AG08470 (cell line): ENCODE measurements around a stretch of chr13.

DNA sequence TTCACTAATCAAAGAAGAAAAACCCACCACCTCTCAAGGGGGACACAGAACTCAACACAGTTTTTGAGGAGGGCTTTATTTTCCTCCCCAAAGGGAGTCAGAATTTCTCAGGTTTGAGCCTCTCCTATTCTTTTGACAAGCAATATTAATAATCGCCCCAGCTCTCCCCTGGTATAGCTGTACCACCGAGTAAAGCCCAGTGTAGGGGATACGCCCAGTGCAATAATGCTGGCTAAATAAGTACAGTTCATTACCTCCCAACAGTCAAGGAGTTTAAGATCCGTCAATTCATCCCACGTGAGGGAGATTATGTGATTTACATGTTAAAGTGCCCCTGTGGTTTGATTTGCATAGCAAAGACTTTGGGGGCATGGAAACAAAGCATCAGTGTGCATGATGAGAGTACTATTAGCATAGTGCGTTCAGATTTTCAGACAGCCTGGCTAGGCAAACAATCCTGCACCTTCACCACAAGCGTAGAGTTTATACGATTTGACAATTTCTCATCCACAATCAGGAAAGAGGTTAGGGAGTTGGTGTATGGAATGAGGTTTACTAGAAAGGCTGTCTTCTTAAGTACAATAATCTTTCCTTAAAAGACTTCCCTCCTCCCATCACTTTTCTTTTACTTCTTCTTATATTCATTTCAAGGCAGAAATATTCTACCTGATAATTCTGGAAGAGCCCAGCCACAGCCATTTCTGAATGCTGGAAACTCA, 754.0 kb downstream of the DIAPH3 start:
- RRBS, result no CpG with 5 or more reads among the region's 8 CpGs

DNA sequence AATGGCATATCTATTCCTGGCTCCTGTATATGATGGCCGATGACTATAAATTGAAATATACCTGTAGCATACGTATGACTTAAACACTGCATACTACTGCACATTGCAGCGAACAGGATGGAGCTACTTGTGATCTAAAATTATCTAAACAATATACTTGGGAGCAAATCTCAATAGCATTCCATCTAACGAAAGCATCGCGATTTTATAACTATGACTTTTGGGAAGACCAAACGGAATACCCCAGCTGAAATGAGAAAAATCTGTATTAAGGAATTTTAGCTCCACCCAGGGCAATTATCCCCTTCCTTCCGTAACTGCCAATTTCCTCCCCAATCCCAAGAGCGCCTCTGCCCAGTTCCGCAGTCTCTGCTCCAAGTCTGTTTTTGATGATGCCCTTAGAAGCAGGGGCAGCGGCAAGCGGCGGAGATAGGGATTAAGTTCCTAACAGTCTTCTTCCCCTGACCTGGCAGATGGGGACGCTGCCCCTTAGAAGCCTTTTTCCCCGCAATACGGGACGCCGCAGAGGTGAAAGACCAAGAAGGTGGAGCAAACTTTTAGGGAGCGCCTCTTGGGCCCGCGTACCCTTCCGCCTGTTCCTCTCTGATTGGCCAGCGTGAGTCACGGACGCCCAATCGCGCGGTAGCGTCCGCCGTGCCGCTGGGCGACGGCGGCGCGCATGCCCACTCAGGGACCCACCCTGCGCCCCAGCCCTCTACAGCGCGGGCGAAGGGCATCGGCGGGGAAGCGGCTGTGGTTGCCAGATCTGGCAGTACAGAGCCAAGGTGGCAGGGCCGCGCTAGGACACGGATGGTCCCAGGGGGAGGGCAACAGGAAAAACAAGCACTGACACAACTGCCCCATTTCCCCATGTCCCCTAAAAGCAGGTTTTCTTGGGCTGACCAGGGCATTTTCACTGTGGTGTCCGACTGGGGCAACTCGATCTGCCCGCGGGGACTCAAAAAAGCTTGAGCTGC, 968 bp upstream of the TDRD3 start:
- RRBS, result no CpG with 5 or more reads among the region's 51 CpGs

- RRBS, result no CpG with 5 or more reads among the region's 3 CpGs
Measured at GRCh38 chr13:60509508-60509950, 112.5 kb downstream of the TDRD3 start.

DNA sequence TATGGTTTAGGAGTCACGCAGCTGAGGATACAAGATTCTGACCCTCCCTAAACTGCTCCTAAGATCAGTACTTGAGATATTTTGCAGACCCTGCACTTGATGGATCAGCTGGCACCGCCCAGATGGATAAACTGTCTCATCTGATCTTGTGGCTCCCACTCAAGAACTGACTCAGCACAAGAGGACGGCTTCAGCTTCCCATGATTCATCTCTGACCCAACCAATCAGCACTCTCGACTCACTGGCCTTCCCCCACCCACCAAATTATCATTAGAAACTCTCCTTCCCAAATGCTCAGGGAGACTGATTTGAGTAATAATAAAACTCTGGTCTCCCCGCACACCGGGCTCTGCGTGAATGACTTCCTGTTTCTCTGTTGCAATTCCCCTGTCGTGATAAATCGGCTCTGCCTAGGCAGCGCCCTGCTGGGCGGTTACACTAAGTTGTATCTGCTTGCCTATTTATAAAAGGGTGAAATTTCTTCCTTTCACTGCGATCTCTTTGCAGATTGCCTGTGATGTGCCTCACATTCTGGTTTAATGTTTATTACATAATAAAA, 187.4 kb downstream of the TDRD3 start:
- RRBS, result no CpG with 5 or more reads among the region's 12 CpGs

GRCh38 chr13:63848883-63849435, 16.1 kb upstream of the ENSG00000285566 start:
- RRBS, result no CpG with 5 or more reads among the region's 4 CpGs

DNA sequence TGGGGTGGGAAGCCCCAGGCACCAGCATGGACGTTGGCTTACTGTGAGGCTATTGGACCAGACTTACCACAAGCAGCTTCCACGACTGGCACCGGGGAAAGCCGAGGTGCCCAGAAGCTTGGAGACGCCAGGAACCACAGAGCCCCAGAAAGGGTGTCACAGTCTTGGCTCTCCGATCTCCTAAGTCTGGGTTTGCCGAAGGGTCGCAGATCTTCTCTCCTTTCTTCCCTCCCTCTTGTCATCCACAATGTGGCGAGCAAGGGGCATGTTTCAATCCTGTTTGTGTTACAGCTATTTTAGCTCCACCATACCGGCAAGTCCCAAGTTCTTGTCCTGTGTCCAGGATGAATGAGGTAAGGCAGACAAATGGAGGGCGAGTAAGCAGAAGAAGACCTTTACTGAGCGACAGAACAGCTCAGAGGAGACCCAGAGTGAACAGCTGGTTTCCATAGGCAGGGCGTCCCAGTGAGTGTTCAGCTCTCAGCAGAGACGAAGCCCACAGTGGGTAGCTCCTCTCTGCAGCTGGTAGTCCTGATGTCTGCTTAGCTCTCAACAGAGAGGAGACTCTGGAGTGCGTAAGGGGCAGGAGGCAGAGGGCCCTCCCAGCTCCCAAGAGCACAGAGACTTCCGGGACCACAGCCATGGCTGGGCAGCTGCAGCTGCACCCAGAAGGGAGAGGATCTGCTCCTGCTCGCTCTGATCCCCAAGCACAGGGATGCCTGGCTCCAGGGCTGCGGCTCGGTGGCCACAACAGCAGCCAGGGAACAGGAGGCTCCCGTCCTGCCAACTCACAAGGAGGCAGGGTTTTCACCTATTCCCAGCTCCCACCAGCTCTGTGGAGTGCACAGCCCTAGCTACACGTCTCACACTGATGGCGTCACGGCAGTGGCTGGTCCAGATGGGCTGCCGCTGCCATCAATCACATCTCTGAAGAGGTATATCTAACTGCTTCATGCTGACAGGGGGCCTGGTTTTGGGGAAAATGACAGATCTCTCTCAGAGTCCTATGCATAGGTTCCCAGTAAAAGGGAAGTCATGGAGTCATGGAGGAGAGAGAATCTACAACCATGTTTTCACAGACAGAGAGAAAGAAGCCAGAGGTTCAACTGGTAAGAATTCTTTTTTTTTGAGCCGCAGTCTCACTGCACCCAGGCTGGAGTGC, 242.7 kb upstream of the ENSG00000285566 start:
- RRBS, result no CpG with 5 or more reads among the region's 25 CpGs

DNA sequence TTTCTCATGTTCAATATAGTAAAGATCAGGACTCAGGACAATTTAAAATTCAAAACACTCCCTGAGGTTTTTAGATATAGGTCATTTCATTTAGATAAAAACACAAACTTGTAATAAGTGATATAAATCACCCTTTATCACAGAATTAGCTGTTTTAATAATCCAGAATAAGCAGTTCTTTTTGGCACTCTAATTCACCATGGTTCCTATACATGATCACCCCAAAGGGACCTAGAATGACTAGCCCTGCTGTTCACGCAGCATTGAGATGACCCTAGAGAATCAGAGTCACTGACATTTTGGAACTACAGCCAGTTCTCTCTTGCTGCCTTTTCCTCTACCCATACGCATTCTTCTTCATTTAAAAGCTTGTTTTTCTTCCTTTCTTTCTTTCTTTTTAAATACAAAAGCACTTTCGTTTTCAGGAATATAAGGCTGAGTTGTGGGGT, 95.9 kb downstream of the PCDH9 start:
- RRBS, result no CpG with 5 or more reads among the region's 3 CpGs

- RRBS, result 2% methylated on average over 16 of the region's 49 CpGs
Measured at GRCh38 chr13:67230779-67231580, 844 bp upstream of the PCDH9 start.

- RRBS, result no CpG with 5 or more reads among the region's 3 CpGs
Measured at GRCh38 chr13:69939946-69940366, 168.3 kb downstream of the KLHL1 start.

DNA sequence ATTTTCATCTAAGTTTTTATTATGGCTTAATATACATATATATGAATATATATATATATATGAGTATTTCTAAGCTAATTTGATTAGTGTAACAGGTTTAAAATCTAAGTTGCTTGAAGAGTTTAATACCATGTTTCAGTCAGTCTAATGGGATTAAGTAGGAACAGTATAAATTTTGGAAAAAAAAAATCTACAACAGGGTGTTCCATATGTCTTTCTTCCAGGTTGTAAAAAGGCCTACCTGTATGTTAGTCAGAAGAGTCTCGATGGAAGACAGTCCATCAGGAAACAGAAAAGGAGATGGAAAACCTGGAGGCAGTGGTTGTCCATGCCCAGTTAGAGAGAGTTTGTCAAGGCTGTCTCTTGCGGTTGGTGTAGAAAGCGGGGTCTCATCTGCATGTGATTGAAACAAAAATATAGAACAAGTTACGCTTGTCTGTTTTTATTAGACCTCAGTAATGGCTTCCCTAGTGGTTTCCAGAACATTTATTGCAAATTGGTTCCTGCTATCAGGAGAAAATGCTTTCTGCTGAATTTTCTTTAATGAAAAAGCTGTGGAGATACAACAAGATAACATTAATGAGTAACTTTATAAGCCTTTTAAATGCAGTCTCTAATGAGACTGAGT, 378.1 kb downstream of the DACH1 start:
- RRBS, result no CpG with 5 or more reads among the region's 4 CpGs

DNA sequence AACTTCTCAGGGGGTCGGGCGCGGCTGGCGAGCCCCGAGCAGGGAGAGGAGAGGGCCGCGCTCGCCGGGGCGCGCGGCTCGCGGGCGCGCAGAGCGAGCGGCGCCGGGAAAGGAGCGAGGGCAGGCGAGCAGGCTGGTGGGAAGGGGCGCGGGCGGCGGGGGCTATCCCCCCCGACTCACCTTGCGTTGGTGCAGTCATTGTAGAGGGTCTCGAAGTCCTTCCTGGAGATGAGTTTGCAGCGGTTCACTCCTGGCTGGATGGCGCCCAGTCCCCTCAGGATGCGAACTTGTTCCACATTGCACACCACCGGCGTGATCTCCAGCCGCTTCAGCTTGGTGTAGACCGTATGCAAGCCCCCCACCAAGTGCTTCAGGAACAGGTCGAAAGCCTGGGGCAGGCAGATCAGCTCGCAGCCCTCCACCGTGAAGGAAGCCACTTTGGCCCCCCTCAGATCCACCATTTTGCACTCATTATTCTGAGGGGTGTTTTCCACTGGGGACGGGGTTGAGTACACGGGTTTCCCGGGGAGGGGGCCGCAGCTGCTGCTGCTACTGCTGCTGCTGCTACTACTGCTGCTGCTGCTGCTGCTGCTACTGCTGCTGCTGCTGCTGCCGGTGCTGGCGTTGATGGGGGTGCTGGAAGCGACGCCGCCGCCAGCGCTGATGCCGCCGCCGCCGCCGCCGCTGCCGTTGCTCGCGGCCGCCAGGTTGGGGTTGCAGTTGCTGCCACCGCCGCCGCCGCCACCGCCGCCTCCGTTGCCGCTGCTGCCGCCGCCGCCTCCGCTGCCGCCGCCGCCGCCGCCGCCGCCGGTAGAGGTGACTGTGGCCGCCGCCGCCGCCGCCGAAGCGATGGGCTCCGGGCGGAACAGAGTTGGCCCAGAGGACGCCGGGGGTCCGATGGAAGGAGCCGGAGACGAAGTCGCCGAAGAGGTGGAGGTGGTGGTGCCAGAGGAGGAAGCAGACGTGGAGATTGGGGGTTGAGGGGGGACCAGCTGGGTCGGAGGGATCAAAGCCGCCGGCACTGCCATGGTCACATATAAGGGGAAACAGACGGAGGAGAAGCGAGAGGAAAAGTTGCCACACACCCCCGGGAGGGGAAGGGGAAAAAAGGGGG, 905 bp downstream of the DACH1 start:
- RRBS, result 3% methylated on average over 32 of the region's 103 CpGs

DNA sequence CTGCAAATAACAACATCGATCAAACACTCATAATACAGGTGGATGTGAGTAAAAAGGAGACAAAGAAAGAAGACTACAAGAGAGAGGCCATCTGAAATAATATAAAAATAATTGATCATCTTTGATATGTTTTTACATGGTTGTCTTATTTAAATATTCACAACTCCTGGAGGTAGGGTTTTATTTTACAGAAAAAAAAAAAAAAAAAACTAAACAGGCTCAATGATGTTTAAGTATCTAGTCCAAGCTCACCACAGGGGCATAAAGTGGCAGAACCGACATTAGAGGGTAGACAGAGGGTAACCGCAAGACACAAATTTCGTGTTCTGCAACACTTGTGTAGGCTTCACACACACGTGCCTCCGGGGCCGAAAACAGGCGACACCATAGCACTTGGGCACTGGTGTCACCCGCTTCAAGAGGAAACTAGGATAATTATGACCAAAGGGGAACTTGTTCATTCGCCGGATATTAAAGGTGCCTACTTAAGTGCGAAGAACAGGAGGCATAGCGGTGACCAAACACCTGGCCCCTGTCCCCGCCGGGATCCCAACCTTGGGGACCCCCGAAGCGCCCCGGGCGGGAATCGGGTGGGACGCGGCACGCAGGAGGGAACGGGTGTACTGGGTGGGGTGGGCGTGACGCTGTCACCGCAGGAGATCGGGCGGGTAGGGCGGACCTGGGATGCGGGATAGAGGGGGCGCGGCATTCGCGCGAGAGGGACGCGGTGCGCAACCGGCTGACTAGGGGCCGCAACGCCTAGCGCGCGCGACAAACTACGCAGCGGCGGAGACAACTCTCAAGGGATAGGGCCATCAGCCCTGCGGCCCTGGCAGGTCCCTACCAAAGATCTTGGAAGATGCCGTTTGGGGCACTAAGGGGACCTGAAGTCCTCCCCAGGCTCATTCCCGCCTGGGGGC, 615 bp downstream of the MZT1 start:
- RRBS, result 8% methylated on average over 9 of the region's 52 CpGs

GRCh38 chr13:73044902-73045612, 13.7 kb upstream of the KLF5 start:
- RRBS, result no CpG with 5 or more reads among the region's 9 CpGs

DNA sequence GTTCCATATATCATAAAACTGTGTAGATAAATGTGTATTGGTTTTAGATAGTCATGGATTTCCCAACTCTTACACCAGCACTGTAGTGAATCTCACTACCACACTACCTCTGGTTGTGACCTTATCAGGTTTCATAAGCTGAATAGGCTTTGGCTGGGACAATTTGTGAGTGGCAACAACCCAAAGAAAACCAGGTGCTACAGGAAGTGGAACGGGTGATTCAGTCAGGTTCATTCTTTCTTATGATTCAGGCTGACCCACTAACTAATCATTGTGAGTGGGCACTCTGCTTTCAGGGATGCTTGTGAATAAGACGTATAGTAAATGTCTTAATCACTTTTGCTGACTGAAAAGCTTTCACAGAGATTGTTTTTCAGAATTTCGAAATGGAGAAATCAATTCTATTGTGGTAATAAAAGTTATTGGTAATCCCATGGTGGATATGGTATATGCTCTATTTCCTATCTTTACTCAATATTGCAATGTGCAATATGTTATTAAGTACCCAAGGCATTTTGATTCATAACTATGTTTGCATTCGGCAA, 362.8 kb downstream of the KLF5 start:
- RRBS, result no CpG with 5 or more reads among the region's 4 CpGs

GRCh38 chr13:73618254-73618592, 559.4 kb downstream of the KLF5 start:
- RRBS, result no CpG with 5 or more reads among the region's 5 CpGs

DNA sequence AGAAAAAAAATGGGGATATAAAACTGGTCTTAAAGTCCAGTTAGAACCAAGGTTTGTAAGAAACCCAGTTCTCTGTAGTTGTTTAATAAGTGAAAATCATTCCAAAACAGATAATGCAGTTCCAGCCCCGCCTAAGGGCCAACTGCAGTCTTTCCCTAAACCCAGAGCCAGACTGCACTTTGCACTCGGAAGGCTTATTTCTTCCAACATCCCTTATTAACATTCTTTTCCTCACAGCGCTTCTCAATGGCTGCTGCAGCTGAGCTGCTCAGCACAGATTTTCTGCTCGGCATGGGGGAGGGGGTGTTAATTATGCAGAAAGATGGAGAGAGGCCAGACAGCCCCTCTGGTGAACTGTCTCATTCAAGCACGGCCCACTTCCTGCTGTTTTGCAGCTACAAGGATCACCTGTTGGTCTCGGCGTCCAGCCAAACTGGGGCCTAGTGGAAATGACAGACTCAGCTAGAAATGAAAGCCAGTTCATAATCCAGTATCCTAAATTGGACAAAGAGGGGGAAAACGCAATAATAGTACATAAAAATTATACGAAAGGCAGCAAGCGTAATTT, 707.2 kb downstream of the KLF5 start:
- RRBS, result no CpG with 5 or more reads among the region's 10 CpGs

- RRBS, result no CpG with 5 or more reads among the region's 9 CpGs
Measured at GRCh38 chr13:73870978-73871502, 812.2 kb downstream of the KLF5 start.

- RRBS, result no CpG with 5 or more reads among the region's 6 CpGs
Measured at GRCh38 chr13:75303317-75303833, 178.6 kb downstream of the TBC1D4 start.

GRCh38 chr13:75405893-75406371, 76.0 kb downstream of the TBC1D4 start:
- RRBS, result no CpG with 5 or more reads among the region's 4 CpGs

GRCh38 chr13:75443488-75444140, 38.4 kb downstream of the TBC1D4 start:
- RRBS, result no CpG with 5 or more reads among the region's 6 CpGs